LHCN-M2 (cell line): ENCODE measurements around a stretch of chr7.

DNA sequence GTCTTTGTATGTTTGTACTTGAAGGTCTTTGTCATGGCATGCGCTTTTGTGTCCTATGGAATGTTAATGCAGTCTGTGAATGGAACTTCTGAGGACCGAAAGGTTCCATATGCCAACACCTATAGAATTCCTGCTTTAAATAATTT lies 916 bp downstream of the AKAP9 start:
- RAMPAGE, long total RNA, result no peak

GRCh38 chr7:91952853-91953396 lies 12.3 kb downstream of the AKAP9 start:
- RAMPAGE, long total RNA, result no peak

GRCh38 chr7:92061037-92061458 lies 73.2 kb downstream of the CYP51A1 start:
- RAMPAGE, long total RNA, result no peak

- RAMPAGE, long total RNA, result no peak
These were observed 682 bp upstream of the LRRD1 start for GRCh38 chr7:92179448-92180199.

- RAMPAGE, long total RNA, result no peak
These were observed 990 bp downstream of the KRIT1 start for GRCh38 chr7:92244674-92245174.

DNA sequence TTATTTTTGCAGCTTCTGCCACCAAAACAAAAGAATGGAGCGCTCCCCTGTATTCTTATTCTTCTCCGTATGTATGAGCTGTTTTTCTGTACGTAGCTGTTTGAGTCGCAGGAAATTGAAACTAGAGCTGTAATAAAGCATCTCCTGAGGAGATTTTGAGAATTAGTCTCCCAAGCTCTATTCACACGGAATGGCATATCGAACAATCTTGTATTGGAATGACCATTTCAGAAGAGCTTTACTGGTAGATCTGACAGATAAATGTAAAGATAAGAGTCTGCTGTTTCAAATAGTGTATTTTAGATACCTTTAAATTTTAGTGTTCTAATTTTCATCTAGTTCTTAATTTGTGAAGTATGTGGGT lies 1.2 kb downstream of the ANKIB1 start:
- RAMPAGE, long total RNA, result no peak

- RAMPAGE, long total RNA, result no peak
These were observed 98.5 kb upstream of the GATAD1 start for GRCh38 chr7:92348374-92349551.

DNA sequence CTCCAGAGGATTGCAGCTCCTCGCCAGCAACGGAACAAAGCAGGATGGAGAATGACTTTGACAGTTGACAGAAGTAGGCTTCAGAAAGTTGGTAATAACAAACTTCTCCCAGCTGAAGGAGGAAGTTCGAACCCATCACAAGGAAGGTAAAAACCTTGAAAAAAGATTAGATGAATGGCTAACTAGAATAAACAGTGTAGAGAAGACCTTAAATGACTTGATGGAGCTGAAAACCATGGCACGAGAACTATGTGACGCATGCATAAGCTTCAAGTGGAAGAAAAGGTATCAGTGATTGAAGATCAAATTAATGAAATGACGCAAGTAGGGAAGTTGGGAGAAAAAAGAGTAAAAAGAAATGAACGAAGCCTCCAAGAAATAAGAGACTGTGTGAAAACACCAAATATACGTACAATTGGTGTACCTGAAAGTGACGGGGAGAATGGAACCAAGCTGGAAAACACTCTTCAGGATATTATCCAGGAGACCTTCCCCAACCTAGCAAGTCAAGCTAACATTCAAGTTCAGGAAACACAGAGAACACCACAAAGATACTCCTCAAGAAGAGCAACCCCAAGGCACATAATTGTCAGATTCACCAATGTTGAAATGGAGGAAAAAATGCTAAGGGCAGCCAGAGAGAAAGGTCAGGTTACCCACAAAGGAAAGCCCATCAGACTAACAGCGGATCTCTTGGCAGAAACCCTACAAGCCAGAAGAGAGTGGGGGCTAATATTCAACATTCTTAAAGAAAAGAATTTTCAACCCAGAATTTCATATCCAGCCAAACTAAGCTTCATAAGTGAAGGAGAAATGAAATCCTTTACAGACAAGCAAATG lies 66.2 kb upstream of the GATAD1 start:
- RAMPAGE, long total RNA, result no peak

DNA sequence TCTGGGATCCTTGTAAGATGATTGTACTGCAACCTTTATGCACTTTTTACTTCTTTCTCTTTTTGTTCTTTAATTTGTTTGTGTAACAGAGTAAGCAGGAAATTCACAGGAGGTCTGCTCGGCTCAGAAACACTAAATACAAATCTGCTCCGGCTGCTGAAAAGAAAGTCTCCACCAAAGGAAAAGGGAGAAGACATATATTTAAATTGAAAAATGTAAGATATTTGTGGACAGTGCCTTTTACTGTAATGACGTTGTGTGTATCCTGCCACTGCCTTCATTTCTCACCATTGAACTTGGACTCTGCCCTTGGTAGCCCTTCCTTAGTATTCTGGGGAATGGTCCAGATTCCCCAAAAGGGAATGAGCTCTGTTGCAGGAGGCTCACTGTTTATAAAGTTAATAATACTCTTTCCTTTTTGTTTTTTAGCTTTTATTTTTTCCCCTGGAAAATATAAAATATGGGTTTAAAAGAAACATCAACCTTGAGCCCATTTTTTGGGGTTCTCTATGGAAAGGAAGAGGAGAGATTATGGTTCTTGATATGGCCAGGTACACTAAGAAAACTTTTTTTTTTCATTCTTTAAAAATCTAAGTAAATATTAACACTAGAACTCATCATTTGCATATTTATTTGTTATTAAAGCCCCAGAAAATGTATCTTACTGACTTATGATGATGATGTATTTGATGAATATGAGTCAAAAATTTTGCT lies 1.5 kb downstream of the GATAD1 start:
- RAMPAGE, long total RNA, result no peak

DNA sequence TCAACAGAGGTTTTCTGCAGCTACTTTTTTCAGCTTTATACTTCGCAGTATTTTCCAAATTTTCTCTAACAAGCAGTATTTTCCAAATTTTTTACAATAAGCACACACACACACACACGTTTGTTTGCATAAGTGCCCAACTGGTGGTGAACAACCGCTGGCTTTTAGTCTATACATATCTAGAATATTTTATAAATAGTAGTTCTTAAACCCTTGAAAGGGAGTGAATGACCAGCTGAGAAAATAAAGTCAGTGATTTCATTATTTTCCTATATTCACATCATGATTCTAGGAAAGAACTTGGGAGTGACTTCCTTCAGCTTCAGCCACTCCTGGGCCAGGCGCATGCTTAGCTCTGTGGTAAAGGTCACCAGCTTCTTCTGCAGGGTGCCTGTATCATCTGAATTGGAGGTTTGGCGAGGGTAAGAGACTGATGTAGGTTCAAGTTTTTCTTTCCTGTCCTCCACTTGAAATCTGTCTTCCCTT lies 13.6 kb downstream of the GATAD1 start:
- RAMPAGE, long total RNA, result no peak

DNA sequence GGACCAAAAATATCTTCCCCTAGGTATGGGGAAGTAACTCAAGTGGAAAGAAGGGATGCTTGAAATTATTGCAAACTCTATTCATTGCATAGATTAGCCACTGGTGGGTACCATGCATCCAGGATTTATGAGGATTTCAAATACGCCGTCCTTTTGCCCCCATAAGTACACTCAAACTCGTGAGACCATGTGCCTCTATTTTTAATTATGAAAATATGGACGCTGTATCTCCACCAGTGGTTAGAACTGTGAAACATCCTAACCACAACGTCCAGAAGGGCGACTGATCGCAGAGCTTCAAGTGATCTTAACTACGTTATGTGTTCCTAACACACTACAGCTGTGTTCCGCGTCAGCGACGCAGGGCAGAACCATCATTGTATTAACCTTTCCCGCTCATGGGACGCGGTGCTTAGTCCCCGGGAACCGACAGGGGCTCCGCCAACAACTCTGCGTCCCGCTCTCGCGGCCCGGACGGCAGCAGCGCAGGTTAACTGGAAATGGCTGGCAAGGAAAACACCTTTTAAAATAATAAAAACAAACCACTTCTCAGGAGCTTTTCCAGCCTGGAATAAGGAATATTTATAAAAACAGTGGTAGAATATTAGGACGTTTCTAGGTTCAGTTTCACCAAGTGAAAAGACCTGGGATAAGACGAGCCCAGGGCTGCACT lies 722 bp downstream of the PEX1 start:
- RAMPAGE, long total RNA, result no peak

DNA sequence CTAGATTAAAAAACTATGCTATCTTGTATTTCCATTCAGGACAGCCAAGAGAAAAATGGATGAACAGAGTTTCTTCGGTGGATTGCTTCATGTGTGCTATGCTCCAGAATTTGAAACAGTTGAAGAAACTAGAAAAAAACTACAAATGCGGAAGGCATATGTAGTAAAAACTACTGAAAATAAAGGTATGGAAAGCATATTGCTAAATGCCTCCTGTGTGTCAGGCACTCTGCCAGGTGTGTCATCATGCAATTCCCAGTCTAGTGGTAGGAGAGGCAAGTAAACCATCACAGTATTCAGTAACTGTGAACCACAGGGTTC lies 3.7 kb downstream of the RBM48 start:
- RAMPAGE, long total RNA, result no peak

- RAMPAGE, long total RNA, result no peak
These were observed 9.3 kb downstream of the RBM48 start for GRCh38 chr7:92537861-92538371.

DNA sequence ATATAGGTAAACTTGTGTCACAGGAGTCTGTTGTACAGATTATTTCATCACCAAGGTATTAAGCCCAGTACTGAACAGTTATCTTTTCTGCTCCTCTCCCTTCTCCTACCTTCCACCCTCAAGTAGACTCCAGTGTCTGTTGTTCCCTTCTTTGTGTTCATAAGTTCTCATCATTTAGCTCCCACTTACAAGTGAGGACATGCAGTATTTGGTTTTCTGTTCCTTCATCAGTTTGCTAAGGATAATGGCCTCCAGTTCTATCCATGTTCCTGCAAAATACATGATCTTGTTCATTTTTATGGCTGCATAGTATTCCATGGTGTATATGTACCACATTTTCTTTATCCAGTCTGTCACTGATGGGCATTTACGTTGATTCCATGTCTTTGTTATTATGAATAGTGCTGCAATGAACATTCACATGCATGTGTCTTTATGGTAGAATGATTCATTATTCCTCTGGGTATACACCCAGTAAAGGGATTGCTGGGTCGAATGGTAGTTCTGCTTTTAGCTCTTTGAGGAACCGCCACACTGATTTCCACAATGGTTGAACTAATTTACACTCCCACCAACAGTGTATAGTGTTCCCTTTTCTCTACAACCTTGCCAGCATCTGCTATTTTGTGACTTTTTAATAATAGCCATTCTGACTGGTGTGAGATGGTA lies 79.0 kb downstream of the CDK6 start:
- RAMPAGE, long total RNA, result no peak

DNA sequence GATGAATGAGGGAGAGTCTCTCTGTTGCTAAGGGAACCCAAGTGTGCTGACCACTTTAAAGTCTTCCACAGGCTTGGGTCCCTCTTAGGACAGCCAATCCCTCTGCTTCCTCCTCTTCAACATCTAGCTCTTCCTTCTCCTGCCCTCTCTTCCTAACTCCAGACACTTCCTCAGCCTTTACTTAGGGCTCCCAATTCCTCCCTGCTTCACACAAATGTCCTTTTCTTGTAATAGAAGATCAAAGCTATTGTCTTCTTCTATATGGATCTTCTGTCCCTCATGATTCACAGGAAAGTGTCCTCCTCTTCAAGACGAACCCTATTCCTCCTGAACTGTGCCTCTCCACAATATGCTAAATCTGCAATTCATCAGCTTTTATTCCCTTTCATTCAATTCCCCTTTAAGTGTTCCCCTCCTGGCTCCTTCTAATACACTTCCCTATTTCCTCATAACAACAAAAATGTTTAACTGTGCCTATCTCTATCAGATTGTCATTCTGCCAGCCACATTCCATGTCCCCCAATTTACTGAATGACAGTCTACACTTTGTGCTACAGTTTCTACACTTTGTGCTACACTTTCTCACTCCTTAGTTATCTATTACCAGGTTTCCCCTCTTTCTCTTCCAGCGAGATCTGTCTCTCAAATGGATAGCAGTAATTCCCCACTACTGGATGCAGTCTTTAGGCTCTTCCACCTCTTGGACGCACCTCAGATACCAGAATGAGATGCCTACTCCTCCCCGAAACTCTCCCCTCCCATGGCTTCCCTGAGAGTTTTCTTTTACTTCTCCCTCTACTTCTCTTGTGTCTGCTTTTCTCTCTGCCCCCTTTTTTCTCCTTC lies 37.5 kb downstream of the CDK6 start:
- RAMPAGE, long total RNA, result no peak

DNA sequence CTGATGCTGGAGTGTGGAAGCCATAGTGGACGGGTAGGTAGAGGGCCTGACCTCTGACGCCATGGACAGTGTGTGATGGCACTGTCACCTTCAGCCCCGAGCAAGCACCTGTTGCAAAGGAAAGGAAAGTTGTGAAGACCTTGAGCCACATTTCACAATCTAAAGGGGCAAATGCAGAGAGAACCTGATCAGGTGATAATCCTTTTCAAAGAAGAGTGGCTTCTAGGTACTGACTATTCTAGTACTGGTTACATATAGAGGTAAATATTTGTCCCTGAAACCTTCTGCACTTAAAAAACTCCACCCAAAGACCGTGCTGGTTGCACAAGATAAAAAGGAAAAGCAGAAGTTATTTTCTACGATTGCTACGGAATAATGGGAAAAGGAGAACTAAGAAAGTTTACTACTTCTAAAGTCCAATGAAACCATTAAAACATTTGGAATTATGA lies 6.9 kb downstream of the HEPACAM2 start:
- RAMPAGE, long total RNA, result no peak

- RAMPAGE, long total RNA, result no peak
These were observed 1.6 kb downstream of the GNG11 start for GRCh38 chr7:93922851-93923914.

DNA sequence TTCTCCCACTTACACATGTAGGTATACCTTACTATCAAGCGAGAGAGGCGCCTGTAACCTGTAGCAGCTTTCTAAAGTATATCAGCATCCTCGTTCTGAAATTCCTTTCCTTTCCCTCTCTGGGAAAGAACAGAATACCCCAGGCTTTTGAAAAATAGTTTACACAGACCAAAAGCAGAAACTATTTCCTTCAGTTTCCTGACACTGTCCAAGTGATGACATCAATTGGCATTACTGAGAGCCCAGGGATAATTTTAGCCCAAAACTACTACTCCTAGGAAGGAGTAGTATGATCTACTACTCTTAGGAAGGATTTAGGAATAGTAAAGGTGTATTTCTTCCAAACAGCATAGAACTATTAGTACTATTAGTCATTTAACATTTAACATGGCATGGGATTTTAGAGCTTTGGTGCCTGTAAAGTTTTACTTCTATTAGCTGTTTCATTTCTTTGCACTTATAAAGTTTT lies 6.1 kb downstream of the GNG11 start:
- RAMPAGE, long total RNA, result no peak

GRCh38 chr7:94301917-94302314 lies 92.8 kb upstream of the COL1A2 start:
- RAMPAGE, long total RNA, result no peak

- RAMPAGE, long total RNA, result no peak
These were observed 694 bp downstream of the CASD1 start for GRCh38 chr7:94510411-94510594.